Aorta (tissue), 1 donor: Measurements from ENCODE around the gene RIOK3.

- PRO-cap, result no peak
These were observed 52.3 kb upstream of the CTAGE1 start for GRCh38 chr18:22469925-22470482.

DNA sequence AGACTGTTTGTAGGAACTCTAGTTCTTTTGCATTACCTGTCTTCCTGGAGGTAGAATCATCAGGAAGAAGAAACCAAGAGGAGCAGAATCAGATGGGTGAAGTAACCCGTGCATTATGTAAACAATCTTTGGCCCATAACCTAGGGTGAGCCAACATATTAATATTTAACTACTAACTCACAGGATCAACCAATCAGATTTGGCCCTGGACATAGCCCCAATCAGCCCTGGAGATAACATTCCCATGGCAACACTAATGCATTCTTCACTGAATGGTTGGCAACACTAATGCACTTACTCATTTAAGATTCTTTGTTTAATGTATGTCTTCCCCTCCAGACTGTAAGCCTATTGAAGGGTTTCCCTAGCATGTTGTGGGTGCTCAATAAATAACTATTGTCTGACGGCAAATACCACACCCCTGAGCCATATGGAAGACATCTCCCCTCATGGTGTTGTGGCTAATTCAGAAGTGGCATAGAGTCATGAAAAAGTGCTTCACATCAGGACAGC, 72.0 kb upstream of the CTAGE1 start:
- PRO-cap, result no peak

GRCh38 chr18:22821871-22822203, 111.3 kb upstream of the RBBP8 start:
- PRO-cap, result no peak

DNA sequence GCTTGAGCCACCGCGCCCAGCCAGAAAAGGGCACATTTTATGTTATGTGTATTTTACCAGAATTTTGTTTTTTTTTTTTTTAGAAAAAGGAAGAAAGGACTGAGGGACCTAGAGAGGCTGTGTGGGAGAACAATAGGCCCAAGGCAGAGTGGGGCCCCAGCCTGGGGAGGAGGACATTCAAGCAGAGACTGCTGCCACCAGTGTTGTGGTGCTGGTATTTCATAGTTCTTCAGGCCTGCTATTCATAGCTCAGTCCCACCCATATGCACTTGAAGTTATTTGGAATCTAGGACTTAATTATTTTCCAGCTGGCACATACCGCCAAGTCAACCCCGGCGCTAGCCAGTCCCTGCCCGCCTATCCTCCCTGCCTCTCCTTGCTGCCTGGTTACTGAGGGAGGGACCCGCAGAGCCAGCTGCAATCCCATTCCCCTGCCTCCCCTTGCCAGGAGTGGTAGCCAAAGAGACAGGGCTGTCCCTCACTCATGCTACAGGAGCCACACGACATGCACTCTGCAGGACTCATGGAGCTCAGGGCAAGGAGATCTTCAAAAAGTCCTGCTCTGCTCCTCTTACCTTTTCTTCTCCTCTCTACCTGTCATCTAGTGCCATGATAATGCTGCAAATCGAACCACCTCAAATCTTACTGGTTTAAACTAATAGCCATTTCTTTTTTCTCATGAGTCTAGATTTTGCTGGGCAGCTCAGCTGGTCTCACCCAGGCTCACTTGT, 141.2 kb downstream of the CABLES1 start:
- PRO-cap, result no peak

DNA sequence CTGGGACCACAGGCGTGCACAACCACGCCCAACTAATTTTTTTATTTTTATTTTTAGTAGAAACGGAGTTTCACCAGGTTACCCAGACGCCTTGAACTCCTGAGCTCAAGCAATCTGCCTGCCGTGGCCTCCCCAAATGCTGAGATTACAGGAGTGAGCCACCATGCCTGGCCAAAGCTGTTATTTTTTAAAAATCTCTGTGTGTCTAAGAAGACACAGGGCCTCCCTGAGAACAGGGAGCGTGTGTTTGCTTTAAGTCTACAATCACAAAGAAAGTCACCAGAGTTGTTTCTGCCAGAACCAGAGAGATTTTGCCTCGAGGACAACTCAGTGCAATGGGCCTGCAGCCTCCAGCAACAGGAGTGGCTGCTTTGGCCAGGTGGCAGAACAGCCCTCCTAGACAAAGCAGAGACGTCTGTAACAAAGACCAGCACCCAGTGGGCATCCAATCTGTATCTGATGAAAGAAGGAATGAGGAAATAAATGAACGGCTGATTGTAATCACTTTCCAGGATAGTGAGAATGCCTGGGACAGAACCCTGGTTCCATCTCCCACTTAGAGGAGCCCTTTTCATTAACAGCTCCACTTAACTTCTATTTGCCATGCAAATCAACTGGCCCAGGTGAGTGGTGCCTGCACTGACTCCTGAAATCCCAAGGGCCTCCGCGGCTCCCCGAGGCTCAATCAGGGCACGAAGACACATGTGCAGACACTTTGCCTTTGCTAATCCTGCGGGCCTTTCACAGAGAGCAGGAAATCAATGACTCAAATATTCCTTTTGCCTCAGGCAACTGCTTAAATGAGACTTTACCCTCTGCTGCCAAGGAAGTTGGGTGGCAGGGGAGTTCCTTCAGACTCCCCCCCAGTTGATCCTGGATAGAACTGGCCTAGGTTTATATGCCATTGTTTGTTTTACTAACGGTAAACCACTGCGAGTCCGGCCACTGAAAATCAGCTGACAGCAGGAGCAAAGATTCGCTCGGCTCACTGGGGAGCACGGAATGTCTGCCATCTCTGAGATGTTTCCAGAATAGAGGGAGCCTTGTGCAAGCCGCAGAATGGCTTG, 146.5 kb downstream of the CABLES1 start:
- PRO-cap, result no peak

GRCh38 chr18:23358657-23359222, 79.0 kb downstream of the TMEM241 start:
- PRO-cap, result no peak

DNA sequence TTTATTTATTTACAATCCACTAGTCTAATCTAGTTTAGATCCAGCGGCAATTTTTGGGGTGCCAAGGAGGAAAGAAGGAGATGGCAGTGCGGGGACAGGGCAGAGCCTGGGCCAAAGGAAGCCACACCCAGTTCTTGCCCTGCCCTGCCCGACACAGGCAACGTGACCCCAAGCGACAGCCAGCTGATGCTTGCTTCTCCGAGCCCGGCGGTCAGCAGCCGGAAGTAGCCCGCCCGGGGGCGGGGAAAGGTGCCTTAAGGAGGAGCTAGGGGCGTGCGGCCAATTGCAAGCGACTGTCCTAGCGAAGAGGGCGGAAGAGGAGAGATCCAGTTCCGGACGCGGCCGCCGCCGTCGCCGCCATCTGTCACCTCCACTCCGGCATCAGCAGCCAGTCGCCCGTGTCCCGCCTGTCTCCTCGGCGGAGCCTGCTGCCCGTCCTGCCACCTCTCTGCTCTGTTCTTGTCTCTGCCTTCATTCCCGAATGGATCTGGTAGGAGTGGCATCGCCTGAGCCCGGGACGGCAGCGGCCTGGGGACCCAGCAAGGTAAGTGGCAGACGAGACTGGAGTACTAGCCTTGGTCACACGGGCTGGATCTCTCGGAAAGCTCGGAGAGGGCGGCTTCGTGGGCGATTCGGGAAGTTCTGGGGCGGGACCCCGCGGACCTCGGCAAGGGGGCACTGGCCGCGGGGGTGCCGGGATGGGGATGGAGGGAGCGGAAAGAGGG, at the start of gene RIOK3:
Gene RIOK3, plus strand, starts transcription at position 329 of the 725 bp plus-strand sequence.
- PRO-cap, result bidirectional peak, plus-strand start at position 329 of the sequence, minus-strand start at position 216 of the sequence

- PRO-cap, result no peak
These were observed 1.4 kb downstream of the RMC1 start for GRCh38 chr18:23504564-23505215.

DNA sequence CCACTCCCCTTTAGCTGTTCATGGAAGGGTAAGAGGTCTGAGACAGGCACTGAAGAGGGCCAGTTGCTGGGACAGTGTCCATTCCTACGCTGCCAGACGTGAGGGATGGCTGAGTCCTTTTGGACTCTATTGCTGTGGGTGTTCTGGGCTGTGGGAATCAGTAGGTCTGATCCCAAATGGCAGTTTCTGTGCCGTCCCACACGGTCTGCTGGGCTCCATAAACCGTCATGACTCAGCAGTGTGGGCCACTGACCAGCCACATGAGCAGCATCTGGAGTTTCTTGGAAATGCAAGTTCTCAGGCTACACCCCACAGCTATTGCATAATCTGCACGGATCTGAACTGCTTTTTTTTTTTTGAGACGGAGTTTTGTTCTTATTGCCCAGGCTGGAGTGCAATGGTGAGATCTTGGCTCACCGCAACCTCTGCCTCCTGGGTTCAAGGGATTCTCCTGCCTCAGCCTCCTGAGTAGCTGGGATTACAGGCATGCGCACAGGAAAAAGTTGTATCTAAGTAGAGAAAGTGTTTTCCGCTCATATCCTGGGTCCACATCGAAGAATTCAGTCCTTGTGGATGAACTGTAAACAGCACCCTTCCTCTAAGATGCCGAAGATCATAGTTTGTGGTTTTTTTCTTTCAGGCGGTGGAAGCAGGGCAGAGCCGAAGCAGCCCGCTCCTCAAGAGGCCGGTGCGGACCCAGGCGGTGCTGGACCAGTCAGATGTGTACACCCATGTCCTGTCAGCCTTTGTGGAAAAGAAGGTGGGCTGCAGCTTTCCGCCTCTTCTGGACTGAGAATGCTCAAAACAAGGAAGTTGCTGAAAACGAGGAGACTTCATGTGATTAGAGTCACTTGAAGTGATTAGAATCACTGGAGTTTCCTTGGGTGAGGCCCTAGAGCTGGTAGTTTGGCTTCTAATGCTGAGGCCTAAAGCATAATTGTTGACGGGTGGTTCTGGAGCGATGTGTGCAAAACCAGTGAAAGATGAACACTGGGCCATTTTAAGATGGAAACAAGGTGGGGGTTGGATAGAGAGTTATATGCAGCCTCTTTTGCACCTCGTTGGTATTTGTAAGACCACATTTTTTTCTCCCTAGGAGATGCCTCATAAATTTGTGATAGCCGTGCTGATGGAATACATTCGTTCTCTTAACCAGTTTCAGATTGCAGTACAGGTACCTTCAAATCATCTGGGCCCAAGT, 25.6 kb downstream of the RMC1 start:
- PRO-cap, result no peak

GRCh38 chr18:23588723-23589611, 2.7 kb upstream of the NPC1 start:
- PRO-cap, result no peak

DNA sequence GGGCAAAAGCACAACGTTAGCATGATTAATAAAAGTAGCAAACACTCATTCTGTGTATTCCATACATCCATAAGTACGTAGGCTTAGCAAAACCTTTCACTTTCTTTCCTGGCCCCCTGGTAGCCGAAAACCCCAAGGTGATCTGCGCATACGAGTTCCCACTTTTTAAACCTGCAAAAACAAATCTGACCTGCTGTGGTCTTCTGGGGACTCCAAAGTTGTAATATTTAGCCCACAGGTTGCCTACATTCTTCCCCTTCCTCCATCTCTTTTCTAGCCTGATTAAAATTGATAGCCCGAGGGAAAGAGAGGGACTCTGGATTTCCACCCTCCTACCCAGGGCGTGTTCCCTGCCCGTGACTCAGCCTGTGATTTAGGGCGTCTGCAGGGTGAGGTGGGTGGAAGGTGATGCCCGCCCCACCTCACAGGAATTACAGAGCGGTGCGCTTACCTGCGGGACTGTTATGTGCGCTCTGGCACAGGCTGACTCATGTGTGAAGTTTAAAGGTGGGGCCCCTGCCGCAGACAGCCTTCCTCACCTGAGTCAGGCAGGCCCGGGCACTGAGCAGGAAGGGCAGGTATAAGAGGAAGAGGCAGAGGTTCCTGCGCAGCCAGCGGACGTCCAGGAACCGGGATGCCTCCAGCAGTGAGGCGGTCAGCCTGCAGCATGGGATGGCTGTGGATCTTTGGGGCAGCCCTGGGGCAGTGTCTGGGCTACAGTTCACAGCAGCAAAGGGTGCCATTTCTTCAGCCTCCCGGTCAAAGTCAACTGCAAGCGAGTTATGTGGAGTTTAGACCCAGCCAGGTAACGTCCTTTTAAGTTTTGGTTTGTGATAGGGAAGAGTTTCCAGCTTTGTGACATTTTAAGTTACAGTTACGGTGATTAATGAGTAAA, 141.9 kb upstream of the TTC39C start:
- PRO-cap, result no peak

DNA sequence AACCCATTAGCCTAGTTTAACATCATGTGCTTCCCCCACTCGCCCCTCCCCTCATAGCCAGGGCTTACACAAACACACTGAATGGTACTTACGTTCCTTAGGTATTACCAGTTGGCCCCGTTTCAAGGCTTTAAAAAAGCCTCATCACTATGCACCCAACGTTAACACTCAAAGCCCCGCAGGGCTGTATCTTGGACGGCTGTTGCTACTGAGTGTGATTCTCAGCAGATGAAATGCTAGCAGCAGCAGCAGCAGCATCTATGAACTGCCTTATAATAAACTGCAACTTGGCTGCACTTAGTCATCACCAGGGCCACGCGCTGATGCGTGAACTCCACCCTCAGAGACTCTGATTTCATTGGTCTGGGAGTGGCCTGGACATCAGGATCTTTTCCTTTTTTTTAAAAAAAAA, 20.0 kb upstream of the TTC39C start:
- PRO-cap, result no peak

DNA sequence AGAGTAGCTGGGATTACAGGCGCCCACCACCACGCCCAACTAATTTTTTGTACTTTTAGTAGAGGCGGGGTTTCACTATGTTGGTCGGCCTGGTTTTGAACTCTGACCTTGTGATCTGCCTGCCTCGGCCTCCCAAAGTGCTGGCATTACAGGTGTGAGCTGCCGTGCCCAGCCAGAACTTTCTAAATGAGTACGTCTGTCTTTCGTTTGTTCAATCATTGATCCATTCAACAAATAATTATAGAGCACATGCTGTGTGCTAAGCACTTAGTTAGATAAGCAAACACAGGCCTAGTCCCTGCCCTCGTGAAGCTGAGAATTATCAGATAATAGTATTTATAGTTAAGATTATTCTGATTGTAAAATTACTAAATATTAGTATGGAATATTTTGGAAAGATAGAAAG, 56.5 kb downstream of the TTC39C start:
- PRO-cap, result no peak

GRCh38 chr18:24076212-24076827, 61.8 kb downstream of the TTC39C start:
- PRO-cap, result no peak

GRCh38 chr18:24177054-24177560, 38.2 kb downstream of the CABYR start:
- PRO-cap, result no peak

GRCh38 chr18:24427355-24427960, 988 bp downstream of the IMPACT start:
- PRO-cap, result no peak

- PRO-cap, result no peak
These were observed 199.6 kb downstream of the HRH4 start for GRCh38 chr18:24659554-24660877.

DNA sequence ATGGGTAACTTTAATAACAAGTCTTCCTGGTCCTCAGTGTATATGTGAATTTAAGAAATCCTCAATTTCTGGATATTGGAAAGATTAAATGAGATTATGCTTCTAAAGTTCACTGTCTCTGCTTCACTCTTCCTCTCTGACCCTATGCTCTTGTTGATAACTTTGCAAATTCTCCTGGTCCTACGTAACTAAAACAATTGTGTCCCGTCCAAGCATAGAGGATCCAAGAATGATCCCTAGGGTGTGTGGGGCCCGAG, 363.9 kb downstream of the ZNF521 start:
- PRO-cap, result no peak

- PRO-cap, result no peak
These were observed 67.7 kb downstream of the ZNF521 start for GRCh38 chr18:25284304-25284700.

GRCh38 chr18:25284778-25285570, 67.0 kb downstream of the ZNF521 start:
- PRO-cap, result no peak